Amniotic epithelial cell (primary cell): Measurements from ENCODE around the gene SAMSN1.

DNA sequence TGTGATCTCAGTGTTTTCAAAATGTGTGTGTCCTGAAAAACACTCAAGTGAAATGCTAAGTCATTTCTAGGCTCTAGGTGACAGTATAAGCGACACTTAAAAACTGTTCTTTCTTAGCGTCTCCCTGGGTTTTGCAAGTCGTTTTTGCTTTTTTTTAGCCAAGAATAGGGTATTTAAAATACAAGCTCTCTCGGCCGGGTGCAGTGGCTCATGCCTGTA, 5394.2 kb upstream of the TPTE start:
- RRBS: no CpG with 5 or more reads among the region's 5 CpGs

GRCh38 chr21:5553413-5553822, 4968.0 kb upstream of the TPTE start:
- RRBS: no CpG with 5 or more reads among the region's 13 CpGs

- RRBS: no CpG with 5 or more reads among the region's 90 CpGs
Measured at GRCh38 chr21:6110845-6111361, 4410.5 kb upstream of the TPTE start.

- RRBS: no CpG with 5 or more reads among the region's 10 CpGs
Measured at GRCh38 chr21:7753377-7753719, 2768.0 kb upstream of the TPTE start.

DNA sequence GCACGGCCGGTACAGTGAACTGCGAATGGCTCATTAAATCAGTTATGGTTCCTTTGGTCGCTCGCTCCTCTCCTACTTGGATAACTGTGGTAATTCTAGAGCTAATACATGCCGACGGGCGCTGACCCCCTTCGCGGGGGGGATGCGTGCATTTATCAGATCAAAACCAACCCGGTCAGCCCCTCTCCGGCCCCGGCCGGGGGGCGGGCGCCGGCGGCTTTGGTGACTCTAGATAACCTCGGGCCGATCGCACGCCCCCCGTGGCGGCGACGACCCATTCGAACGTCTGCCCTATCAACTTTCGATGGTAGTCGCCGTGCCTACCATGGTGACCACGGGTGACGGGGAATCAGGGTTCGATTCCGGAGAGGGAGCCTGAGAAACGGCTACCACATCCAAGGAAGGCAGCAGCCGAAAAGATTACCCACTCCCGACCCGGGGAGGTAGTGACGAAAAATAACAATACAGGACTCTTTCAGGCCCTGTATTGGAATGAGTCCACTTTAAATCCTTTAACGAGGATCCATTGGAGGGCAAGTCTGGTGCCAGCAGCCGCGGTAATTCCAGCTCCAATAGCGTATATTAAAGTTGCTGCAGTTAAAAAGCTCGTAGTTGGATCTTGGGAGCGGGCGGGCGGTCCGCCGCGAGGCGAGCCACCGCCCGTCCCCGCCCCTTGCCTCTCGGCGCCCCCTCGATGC, 2267.3 kb upstream of the TPTE start:
- RRBS: no CpG with 5 or more reads among the region's 59 CpGs

- RRBS: no CpG with 5 or more reads among the region's 28 CpGs
Measured at GRCh38 chr21:9324780-9325284, 1196.6 kb upstream of the TPTE start.

GRCh38 chr21:10521742-10522188, 382 bp downstream of the TPTE start:
- RRBS: no CpG with 5 or more reads among the region's 51 CpGs

DNA sequence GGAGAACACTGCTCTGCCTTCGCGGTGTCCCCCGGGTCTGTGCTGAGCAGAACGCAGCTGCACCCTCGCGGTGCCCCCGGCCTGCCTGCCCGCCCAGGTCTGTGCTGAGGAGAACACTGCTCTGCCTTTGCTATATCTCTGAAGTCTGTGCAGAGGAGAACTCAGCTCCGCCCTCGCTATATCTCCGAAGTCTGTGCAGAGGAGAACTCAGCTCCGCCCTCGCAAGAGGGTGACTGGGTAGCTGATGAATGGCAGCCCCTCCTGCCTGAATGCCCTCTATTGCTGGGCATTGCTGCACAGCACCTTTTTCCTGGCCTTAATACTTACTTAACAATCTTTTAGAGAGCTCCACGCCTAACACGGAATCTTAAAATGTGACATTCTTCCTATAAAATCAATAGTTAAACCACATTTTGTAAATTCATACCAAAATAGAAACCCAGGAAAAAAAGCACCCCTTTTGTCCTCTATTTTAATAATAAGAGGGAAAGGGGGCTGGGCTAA, 249.3 kb upstream of the POTED start:
- RRBS: no CpG with 5 or more reads among the region's 15 CpGs

GRCh38 chr21:13893715-13894048, 284.1 kb downstream of the POTED start:
- RRBS: no CpG with 5 or more reads among the region's 2 CpGs

DNA sequence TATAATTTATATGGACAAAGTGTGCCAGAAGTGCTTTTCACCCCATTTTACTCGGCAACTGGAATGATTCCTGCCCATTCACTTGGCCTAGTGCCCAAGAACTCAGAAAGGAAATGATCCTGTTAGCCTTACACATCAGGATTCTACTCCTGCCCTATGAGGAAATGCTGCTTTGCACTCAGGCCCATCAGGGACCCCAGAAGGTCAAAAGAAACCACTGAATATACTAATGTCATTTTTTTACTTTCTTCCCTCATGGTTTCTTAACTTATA, 65.5 kb downstream of the SAMSN1 start:
- RRBS: no CpG with 5 or more reads among the region's 1 CpG

DNA sequence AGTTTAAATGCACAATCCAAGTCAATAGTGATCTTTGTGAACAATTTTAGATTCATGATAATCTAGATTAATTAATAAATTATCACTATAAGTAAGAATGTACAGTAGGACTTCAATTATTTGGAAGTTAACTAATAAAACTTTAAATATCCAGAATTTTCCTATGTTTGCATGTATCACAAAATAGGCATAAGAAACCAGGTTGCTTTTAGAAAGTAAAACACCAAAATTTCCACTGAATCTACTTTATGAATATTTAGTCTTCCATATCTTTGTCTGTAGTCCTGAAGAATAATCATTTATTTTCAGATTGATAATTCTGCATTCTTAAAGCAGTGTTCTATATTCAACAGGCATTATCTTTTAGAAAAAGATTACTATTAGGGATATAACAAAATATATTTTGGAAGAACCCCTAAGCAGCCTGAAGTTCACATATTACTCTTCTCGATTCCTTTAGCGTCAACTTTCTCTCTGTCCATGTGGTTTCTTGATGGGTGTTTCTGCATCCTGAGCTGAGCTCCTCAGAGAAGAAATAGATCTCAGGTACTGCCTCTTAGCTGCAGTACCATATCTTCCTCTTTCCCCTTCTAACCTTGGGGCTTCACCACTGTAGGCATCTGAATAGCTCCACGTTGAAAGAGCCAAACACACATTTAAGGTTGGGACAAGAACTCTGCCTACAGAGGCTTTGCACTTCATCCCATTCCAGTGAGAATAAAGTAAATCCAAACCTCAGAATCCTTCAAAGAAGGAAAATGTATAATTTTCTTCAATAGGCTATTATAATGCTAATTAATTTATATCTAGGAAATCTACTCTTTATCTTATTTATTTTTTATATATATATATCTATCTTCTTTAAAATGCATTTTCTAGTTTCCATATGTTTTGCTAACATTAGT, 59.4 kb downstream of the SAMSN1 start:
- RRBS: no CpG with 5 or more reads among the region's 3 CpGs

DNA sequence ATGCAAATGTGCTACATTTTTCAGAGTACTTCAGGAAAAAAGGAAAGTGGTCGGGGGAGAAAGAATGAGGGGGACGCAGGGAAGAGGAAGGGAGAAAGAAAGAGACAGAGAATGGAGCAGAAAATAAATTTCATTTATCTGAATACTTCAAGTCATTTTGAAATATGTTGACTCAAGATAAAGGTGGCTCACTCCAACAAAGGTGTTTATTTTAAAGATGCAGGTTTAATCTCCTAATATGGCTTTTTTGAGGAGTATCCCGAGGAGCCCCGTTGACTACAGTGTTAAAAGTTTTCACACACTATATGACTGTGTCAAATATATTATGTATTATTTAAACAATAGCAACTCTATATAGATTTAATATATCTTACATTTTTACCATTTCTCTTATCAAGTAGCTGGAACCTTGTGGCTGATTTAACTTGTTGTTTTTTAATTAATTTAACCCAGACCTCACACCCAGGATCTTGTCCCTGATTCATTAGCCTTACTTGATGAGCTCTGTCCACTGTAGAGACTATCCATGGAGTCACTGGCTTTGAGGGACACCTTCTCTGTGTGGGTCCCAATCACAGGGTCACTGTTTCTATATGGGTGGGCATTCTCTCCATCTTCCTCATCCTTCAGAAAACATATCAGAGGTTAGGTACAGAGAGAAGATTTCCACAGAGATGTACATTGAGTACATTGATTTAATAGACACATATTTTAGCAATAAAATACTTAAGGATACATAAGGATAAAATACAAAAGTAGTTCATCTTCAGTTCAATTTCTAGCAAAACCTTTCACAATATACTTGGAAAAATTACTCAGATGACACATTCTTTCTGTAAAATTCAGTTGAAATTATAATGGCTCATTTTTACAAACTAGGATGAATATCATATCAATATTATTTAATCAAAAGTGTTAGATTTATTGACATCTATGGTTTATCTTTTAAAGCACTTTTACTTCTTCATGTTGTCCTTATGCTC, 33.9 kb downstream of the SAMSN1 start:
- RRBS: no CpG with 5 or more reads among the region's 4 CpGs

DNA sequence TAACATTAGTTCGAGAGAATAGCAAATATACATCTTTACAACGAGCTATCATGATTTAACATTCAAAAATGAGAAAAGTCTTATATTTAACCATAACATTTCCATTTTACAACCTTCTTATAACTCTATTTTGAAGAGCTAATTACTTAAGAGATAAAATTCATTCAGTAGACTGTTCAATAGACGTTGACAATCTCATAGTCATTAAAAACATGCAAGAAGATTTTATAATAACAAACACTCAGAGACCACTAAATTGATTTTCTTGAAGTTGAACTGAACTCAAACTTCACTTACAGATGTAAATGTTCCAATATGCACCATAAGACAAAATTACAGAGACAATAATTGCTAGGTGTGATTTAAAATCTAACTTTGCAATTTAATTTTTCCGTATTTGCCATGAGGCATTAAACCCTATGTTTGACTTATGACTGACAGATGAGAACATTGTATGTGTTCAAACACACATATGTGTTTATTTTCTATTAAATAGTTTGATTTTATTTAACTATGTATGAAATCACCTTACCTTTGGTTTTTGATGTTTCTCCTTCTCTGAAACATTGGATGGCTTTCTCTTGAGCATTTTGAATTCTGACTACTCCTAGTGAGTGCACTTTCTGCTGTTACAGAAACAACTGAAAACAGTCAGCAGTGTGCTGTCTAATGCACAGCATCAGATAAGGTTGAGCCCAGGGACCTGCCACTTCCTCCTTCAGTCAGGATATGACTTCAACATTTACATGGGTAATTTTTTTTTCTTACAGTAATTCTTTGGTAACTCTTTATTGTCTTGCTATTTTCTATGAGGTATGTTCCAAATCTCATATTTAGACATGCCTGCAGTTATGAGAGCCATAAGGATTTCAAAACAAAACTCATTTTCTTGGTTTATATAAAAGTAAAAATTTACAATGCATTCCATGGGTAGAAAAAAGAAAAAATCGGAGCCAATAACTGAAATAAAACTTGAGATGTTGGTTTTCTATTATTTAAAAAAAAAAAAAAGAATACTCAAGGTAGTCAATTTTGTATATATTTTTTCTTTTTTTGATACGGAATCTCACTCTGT, at the start of gene SAMSN1:
Gene SAMSN1 (minus strand): TSS at position 643 of the 1,075 bp plus-strand sequence.
- RRBS: no CpG with 5 or more reads among the region's 6 CpGs

- RRBS: no CpG with 5 or more reads among the region's 2 CpGs
Measured at GRCh38 chr21:14662683-14663008, 116.5 kb upstream of the SAMSN1 start.

GRCh38 chr21:15027761-15028636, 36.8 kb downstream of the NRIP1 start:
- RRBS: no CpG with 5 or more reads among the region's 6 CpGs

DNA sequence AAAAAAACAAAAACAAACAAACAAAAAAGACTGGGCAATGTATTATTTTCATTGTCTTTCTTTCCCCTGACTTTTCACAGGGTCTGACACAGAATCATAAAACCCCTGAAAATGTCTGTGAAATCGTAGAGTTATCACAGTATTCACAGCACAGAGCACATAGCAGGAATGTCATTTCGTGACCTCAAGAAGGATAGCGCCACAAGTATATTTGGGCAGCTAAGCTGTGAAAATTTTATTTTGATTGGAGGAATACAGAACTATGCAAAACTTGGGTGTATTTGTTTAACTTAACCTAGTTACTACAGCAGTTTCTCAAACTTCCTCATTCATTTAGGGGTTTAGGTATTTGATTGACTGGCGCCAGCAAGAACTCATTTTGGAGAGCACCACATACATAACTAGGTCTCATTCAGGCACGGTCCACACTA, 154.9 kb upstream of the NRIP1 start:
- RRBS: no CpG with 5 or more reads among the region's 5 CpGs

GRCh38 chr21:15290433-15291176, 225.8 kb upstream of the NRIP1 start:
- RRBS: 25% methylated on average over 2 of the region's 21 CpGs

DNA sequence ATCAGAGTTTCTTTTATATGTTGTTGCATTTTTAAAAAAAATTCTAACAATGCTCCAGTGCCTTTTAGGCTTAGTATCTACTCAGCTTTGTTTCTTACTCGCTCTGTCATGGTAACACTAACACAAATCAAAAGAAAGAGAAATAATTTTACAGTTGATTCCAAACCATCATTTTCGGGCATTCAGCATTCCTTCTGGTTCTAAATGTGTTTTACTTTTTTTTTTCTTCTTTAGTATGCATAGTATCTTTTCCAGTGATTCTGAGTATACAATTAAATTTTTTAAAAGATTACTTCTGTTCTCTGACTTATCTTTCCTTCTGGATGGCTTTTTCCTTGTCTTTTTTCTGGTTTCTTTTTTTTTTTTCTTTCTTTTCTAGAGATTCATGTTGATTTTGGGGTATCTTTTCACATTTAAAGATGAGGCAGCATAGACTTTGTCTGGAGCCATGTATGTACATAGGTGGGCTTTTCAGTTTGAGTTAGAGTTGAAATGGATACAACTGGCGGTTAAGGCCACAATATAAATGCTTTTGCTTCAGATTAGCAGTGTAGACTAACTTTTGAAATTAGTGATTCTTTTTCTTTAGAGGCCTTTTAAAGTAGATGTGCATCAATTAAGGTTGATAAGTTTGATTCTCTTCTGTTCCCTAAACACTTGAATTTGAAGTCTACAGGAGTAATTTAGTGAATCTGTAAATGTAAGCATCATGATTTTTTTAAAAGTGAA, 76.5 kb downstream of the USP25 start:
- RRBS: no CpG with 5 or more reads among the region's 3 CpGs

GRCh38 chr21:16195548-16195943, 465.8 kb downstream of the USP25 start:
- RRBS: no CpG with 5 or more reads among the region's 4 CpGs

- RRBS: no CpG with 5 or more reads among the region's 12 CpGs
Measured at GRCh38 chr21:16280042-16280661, 550.4 kb downstream of the USP25 start.